ENCODE data around the genes SP5 and GORASP2.

DNA sequence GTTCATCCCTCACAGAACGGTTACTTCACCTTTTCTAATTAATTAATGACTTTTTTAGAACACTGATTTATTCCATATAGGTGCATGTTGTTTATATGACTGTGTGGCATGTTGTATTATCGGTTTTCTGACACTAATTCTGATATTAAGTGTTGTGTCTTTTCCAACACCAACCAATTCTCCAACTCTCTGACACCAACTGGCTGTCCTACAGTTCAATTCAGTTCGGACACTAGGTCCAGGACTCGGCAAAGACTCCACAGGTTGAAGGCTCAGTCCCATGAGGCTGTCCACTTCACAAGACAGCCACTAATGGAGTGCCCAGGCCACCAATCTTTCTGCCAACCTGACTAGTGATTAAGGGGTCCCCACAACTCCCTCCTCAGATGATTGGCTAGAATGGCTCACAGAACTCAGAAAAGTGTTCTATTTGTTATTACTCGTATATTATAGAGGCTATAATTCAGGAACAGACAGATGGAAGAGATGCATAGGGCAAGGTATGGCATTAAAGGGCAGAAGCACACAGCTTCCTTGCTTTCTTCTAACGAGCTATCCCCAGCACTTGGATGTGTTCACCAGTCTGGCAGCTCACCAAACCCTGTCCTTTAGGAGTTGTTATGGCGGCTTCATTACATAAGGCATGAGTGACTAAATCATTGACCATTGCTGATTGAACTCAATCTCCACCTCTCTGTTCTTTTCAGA lies 103.1 kb upstream of the B3GALT1 start:
- RAMPAGE, long total RNA, result no peak
- RRBS, result no CpG with 5 or more reads among the region's 7 CpGs

DNA sequence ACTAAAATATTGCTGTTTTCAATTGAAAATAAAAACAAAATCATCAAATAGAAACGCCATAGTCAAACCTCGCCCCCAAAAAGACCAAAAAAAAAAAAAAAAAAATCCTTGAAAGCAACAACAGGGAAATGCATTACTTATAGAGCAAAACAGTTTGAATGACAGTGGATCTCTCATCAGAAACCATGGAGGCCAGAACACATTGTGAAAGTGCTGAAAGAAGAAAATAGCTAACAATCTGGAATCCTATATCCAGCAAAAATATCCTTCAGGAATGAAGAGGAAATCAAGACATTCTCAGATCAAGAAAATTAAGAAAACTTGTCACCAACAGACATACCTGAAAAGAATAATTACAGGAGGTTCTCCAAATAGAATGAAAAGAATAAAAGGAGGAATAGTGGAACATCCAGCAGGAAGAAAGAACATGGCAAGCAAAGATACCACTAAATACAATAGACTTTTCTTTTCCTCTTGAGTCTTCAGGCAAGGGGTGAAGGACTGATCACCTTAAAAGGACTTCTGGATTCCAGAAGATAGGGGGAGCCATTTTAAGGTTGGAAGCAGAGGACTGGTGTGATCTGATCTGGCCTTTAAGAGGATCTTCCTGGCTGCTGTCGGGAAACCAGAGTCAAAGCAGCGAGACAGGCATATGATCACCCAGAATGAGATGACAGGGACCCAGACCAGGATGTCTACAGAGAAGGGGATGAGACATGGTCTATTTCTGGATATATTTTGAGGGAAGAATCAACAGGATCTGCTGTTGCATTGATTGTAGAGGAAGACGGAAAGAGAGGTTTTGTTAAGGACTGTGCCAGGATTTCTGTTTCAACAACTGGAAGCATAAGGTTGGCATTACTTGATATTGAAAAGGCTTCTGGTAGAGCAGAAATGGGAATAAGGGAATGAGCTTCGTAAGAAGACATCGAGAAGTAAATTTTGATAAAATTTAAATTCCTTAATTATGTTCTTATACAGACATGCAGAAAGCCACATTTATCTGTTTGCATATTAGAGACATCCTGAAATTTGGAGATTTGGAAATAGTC lies 396.6 kb downstream of the B3GALT1 start:
- RAMPAGE, long total RNA, result no peak
- RRBS, result no CpG with 5 or more reads among the region's 7 CpGs

GRCh38 chr2:167944987-167945466 lies 302.4 kb downstream of the STK39 start:
- RAMPAGE, long total RNA, result no peak
- RRBS, result no CpG with 5 or more reads among the region's 4 CpGs

DNA sequence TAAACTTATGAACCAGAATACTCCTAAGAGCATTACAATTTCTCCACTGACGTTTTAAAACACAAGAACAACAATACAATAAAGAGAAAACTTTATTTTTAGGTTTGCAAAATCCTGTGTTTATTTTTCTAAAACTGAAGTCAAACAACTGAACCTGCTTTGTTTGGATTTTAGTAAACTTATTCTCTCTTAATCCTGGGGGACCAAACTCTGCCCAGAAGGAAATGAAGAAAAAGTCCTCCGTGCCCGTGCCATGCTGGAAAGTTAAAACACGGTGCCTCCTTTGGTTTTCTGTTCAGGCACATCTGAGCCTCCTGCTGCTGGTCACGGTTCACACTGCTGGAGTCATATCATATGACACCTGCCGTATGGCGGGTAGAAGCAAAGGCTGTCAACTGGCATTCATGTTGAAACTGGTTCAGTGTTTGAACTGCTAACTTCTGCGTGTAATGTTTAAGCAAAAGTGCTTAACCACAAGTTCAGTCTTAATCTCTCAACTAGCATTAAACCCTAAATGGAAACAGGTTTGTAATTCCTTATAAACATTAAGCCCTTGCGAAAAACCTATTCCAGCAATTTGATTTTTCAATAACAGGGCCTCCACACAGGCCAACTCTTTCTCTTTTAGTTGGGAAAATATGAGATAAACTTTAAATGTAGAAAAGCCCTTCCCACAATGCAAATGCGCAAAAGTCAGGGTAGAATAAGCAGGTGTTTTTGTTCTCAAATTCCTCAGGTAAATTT lies 3.1 kb downstream of the STK39 start:
- RAMPAGE, long total RNA, result no peak
- RRBS, result no CpG with 5 or more reads among the region's 10 CpGs

- RAMPAGE, long total RNA, result no peak
- RRBS, result no CpG with 5 or more reads among the region's 6 CpGs
Observed at GRCh38 chr2:168501499-168502174, 45.6 kb downstream of the CERS6 start.

DNA sequence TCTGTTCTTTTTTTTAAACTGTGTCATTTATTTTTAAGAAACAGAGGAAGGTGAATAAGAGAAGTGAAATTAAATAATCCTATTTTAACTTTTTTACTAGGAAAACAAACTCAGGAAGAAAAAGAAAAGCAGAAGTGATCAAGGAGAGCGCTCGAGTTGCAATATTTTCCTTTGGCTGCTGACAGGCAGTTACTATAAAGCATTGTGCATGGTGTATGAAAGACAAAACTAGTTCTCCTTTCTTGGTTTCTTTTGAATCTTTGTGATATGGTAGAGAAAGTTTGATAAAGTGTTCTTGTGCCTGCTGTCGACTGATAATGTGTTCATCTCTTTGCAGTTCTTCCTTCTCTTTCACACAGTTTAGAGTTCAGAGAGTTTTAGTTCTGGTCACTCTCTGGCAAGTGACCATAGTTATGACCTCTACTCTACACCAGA lies 3.1 kb downstream of the DHRS9 start:
- RAMPAGE, long total RNA, result no peak
- RRBS, result no CpG with 5 or more reads among the region's 3 CpGs

- RAMPAGE, long total RNA, result no peak
- RRBS, result no CpG with 5 or more reads among the region's 5 CpGs
Observed at GRCh38 chr2:169478394-169478858, 868 bp upstream of the BBS5 start.

- RAMPAGE, long total RNA, result no peak
- RRBS, result no CpG with 5 or more reads among the region's 9 CpGs
Observed at GRCh38 chr2:169636404-169637233, 52.5 kb downstream of the PPIG start.

- RAMPAGE, long total RNA, result no peak
- RRBS, result no CpG with 5 or more reads among the region's 15 CpGs
Observed at GRCh38 chr2:169712463-169713258, 18.4 kb downstream of the PHOSPHO2 start.

GRCh38 chr2:169734163-169734545 lies 522 bp downstream of the KLHL23 start:
- RAMPAGE, long total RNA, result no peak
- RRBS, result 2% methylated on average over 34 of the region's 59 CpGs

- RAMPAGE, long total RNA, result no peak
- RRBS, result no CpG with 5 or more reads among the region's 4 CpGs
Observed at GRCh38 chr2:169799674-169800058, 995 bp downstream of the SSB start.

DNA sequence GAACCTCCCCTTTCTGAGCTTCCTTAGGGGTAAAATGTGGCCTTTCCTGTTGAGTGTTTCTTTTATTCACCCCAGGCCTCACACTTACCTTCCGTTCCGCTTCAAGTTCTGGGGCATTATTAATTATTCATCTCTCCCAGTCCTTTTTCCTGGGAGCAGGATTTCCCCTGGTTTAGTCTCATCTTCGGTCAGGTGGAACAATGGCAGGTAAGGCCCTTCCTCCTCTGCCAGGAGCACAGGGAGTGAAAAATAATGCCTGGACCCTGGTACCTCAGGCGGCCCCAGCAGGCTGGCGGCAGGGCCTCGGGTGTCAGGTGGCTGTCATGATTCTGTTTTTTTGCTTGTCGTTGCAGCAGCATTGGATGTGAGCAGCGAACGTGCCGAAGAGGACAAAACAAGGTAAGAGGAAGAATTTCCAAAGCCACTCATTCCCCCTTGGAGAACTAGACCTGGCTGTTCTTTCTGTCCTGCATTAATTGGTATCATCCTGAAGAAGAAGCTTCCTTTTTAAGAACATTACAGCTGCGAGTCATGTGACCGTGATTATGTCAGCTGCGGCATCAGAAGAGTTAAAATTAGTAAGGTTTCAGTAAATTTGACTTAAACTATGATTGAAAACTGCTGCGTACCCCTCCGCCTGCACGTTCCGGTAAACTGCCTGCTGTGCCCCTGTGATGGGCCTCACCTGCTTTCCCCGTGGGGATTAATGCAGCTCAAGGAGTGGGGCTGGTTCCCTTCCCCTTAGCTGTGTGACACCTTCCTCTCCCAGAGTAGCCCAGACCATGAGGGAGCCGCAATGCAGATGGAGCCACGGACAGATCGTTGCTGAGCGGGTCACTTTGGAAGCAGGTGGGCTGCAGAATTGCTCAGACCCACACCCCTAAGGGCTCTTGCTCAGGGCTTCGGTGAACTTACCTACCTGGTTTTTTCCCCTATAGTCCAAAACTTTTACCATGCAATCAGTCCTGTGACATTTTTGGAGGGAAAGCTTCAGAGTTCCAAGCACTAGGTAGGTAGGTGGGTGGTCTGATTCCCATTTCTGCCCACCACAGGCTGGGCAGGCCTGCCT lies 36.2 kb upstream of the MYO3B start:
- RAMPAGE, long total RNA, result no peak
- RRBS, result no CpG with 5 or more reads among the region's 23 CpGs

DNA sequence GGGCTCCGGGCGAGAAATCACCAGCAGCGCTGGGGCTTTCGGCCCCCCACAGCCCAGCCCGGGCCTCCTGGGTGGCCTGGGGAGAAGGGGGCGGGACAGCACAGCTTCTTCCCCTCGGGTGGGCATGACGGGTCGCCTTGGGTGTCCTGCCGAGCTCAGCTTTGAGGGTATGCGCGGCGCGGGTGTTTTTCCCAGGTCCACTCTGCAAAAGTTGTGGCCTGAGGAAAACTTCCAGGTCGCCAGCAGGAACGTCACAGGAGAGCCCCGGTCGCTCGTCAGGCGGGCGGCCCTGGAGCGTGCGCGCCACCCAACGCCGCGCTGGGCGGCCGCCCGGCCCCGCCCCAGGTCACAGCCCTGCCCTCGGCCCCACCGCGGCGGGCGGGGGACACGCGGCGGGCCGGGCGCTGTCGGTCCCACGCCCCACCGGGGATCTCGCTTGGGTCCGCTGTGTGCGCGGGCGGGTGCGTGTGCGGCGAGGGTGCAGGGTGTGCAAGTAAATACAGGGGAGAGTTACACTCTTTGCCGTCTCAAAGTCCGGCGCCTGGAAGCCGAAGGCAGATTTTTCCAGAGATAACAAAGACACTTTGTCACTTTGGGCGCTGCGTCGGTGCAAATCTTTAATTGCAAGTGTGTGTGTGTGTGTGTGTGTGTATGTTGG lies 690 bp upstream of the SP5 start:
- RAMPAGE, long total RNA, result no peak
- RRBS, result 2% methylated on average over 37 of the region's 59 CpGs

GRCh38 chr2:170715086-170715708 lies at the start of gene SP5:
Gene SP5, plus strand, starts transcription at chr2:170715337.
- RAMPAGE, long total RNA, result no peak
- RRBS, result 3% methylated on average over 10 of the region's 46 CpGs

DNA sequence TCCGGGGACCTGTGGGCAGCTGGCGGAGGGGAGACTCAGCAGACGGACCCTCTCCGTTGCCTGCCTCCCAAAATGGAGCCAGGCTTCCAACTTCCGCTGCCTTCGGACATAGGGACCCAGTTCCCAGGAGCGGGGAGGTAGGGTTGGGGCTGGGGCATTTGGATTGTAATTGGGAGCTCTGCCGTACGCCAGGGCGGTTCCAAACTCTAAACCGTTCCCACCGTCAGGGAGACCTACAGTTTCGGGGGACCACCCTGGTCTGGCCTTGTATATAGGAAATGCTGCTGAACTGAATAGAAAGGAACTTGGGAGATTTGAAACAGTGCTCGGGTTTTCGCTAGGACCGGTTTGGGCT lies 2.3 kb downstream of the SP5 start:
- RAMPAGE, long total RNA, result no peak
- RRBS, result 3% methylated on average over 1 of the region's 16 CpGs

DNA sequence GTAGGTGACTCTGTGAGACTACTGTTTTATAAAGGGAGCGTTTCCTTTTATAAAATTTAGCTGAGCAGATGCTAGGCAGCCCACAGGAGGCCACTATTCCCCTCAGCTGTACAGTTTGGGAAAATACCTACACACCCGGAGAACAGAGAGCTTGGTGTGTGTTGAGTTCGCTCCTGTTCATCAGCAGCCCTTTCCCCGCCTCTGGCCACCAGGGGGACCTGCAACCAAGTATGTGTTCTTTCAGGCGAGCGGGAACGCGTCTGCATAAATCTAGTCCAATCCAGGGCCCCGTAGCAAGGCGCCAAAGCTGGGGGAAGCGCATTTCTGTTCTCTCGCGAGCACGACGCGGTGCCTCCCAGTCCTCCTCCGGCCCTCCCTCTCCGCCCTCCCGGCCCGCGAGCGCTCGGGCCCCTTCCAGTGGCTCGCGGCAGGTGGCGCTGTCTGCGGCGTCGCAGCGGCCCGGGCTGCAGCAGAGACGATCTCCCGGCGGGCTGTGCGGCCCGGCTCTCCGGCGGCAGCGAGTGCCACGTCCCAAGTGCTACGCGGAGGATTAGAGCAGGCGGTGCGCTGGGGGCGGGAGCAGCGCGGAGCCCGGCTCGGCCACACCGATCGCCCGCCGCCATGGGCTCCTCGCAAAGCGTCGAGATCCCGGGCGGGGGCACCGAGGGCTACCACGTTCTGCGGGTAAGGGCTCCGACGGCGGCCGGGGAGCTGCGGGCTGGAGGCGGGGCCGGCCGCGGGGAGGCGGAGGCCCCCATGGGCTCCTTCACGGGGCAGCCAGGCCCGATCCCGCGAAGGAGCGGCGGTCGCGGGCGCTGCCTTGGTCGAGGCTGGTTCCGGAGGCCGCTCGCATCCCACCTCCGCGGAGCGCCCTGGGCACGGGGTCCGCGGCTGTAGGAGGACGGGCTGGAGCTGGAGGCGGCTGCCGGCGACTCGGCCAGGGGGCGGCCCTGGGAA lies at the start of gene GORASP2:
TSS of gene GORASP2 (plus strand) at position 534 of the 957 bp plus-strand sequence.
- RAMPAGE, long total RNA, result start-site peak on the plus strand centred at position 551 of the sequence, 110 bp wide, 601 and 888 reads in 2 replicates
- RRBS, result 1% methylated on average over 59 of the region's 96 CpGs

DNA sequence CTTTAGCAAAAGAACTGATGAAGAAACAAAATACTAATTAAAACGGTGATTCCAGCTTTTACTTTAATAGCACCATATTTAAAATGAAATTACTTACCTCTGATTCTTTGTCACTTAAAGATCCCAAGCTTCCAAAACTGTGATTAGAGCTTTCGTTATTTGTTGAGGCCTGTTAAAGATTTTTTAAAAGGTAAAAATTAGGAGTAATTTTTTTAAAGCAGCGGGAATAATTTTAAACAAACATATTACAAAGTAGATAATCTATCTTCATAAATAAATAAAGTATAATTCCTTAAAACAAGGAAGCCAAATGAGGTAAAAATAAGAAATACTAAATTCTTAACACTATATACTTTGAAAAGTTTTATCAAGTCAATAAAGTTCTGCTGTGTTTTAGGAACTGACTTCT lies 78.0 kb downstream of the TLK1 start:
- RAMPAGE, long total RNA, result no peak
- RRBS, result no CpG with 5 or more reads among the region's 3 CpGs

DNA sequence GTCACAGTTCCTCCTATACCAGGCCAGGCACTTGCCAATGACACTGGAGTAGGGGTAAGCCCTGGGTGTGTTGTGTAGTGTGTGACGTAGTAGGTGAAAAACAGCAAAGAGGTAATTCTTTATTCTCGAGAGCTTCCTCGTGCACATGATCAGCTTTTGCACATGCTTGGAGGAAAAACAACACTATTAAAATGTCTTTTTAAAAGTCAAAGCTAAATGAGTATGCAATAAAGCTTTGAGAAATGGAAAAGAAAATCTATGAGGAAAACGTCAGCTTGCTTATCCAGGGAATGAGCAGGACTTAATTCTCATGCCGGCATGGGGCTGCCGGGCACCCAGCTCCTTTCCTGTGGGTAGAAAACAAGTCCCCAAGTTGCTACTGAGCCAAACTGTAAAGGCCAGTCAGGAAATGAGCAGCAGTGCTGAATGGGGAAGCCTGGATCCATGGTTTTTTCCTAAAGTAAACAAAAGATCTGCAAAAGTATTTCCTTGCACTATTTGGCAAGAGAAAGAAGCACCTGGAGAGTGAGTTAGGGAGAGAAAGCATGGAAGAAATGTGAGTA lies 117.8 kb downstream of the METTL8 start:
- RAMPAGE, long total RNA, result no peak
- RRBS, result no CpG with 5 or more reads among the region's 6 CpGs

DNA sequence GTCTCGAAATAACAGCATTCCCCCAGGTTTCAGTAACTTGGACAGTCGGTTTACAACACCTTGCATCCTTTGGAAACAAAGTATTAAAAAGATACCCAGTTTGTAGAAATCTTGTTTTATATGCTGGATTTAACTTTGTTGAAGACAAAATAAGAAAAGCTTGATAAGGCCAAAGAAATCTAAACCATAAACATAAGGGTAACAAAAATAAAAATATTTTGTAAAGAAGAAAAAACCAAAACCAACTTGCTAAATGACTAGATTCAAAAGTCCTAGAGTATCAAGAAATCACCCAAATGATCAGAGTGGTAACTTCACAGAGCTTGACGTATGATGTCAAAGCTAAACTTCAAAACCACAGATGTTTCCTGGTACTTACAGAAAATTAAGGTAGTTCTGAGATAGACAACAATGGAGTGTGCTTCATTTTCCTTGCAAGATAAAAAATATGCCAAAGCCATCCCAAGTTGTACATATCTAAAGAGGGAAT lies 107.7 kb downstream of the METTL8 start:
- RAMPAGE, long total RNA, result no peak
- RRBS, result no CpG with 5 or more reads among the region's 3 CpGs

DNA sequence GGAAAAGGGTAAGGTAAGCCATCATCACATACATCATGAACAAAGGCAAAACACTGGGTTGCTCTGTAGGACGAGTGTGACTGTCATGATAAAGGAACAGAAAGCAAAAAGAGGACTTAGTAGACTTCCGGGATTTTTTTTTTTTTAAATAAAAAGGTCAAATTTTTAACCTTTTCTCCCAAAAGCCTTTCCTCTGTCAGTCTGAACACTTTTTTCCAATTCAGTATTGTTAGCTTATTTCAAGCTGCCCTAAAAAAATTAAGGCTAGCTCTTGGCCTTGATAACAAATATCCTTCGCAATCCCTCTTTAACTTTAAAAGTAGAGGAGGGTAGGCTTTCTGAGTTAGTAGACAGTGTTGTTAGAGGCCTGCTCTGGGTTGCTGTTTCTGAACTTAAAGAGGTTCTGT lies 103.2 kb downstream of the METTL8 start:
- RAMPAGE, long total RNA, result no peak
- RRBS, result no CpG with 5 or more reads among the region's 3 CpGs